UCH-1 (cell line): ENCODE data around the genes SLC22A2 and LPA.

GRCh38 chr6:159978460-159979164 lies 9.7 kb downstream of the IGF2R start:
- RRBS, result no CpG with 5 or more reads among the region's 10 CpGs

GRCh38 chr6:160075463-160076143 lies 46.0 kb upstream of the SLC22A1 start:
- RRBS, result 67% methylated on average over 2 of the region's 16 CpGs

DNA sequence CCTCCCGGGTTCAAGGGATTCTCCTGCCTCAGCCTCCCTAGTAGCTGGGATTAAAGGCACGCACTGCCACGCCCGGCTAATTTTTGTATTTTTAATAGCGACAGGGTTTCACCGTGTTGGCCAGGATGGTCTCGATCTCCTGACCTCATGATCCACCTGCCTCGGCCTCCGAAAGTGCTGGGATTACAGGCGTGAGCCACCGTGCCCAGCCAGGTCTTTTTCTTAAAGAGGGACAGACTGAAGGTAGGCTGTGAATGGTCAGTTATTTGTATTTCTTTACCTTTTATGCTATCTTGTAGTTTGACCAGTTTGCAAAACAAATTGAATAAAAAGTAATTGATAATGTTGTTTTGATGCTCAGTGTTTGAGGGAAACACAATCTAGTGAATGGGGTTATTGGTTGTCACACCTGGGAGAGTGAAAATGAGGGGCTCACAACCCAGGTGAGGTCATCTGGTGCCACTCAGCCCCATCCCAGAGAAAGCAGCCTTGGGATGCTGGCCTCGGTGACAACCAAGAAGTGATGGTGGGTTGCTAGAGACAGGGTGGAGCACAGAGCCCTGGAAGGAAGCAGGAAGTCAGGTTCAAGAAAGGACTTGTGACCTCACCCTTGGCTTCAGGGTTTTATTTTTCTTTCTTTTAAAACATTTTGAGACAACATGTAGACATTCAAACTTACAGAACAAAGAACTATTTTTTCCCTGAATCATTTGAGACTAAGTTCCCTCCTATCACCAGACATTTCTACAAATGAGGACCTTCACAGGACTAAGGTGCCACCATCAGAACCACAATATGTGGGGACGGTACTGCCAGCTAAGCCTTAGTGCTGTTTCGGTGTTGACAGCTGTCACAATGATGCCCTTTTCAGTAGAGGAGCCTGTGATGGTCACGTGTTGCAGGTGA lies 12.6 kb upstream of the SLC22A1 start:
- RRBS, result no CpG with 5 or more reads among the region's 15 CpGs

GRCh38 chr6:160258707-160259248 lies at the start of gene SLC22A2:
Gene SLC22A2 (minus strand): TSS chr6:160258821.
- RRBS, result no CpG with 5 or more reads among the region's 20 CpGs

DNA sequence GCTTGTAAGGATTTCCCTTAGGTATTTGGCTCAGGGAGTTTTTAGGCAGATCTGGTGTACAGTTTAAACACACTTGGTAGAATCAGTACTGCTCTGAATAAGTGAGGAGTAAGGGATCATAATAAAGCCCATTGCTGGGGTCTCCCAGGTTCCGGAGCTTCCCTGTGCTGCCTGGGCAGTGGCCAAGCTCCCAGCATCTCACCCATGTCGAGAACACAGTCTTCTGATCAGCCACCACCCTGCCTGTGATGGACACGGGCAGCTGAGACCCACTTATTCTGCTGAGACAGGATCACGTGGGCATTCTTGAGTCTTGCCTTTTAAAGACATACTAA lies 42.6 kb upstream of the SLC22A2 start:
- RRBS, result no CpG with 5 or more reads among the region's 4 CpGs

DNA sequence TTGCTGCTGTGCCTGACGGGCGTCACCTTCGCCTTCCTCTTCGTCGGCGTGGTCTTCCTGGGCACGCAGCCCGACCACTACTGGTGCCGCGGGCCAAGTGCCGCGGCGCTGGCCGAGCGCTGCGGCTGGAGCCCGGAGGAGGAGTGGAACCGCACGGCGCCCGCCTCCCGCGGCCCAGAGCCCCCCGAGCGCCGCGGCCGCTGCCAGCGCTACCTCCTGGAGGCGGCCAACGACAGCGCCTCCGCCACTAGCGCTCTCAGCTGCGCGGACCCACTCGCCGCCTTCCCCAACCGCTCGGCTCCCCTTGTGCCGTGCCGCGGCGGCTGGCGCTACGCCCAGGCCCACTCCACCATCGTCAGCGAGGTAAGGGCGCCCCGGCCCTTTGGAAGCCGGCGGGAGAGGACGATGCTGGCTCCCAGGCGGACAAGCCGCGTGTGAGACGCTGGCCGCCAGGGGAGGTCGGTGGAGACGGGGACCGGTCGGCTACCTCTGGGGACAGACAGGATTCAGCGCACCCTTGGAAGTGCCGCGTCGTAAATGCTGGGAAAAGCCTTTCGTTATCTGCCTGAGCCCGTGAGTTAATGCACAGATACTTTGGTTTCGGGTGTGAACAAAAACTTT lies 418 bp downstream of the SLC22A3 start:
- RRBS, result 15% methylated on average over 8 of the region's 69 CpGs

GRCh38 chr6:160428855-160429354 lies 80.7 kb downstream of the SLC22A3 start:
- RRBS, result no CpG with 5 or more reads among the region's 6 CpGs

DNA sequence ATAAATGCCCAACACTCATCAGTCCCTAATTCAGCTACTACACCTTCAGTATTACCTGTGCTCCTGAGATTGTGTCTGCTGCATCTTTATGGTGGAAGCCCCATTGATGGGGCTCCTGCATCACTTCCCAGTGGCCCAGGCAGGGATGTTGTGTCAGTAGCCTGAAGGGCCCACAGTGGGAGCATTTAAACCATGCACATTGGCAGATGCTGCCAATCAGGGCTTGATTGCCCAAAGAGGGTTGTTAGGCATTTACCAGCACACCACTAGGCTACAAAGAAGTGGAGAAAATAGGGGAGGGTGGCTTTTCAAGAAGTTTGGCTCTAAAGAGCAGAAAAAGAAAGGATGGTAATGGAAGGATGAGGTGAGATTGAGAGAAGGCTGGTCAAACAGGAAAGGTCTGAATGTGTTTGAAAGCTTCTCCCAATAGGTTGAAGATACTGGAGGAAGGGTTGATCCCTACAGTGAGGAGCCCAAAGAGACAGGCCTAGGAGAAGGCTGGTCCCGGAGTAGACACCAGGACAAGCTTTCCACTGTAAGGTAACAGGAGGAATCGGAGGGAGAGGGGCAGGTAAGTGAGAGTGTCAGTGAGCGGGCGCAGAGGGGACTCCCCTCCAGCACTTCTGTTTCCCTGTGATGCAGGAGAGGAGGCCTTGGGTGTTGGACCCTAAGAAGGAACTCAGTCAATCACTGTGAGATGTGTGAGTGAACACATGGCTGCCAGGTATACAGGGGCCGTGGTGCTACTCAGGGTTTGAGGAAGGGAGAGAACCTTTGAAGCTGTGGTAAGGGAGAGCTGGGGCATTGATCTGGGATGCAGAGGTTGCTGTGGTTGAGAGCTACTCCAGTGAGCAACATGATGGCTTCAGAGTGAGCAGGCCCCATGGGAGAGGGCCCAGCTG lies 98.8 kb downstream of the SLC22A3 start:
- RRBS, result no CpG with 5 or more reads among the region's 5 CpGs

- RRBS, result no CpG with 5 or more reads among the region's 1 CpG
Observed at GRCh38 chr6:160664155-160664656, at the start of gene LPA. Gene LPA (minus strand): TSS chr6:160664275.

- RRBS, result 5% methylated on average over 7 of the region's 47 CpGs
Observed at GRCh38 chr6:160678771-160679546, 14.9 kb upstream of the LPA start.

GRCh38 chr6:160738591-160739351 lies 36.7 kb downstream of the PLG start:
- RRBS, result no CpG with 5 or more reads among the region's 6 CpGs

- RRBS, result no CpG with 5 or more reads among the region's 11 CpGs
Observed at GRCh38 chr6:160740631-160741587, 38.9 kb downstream of the PLG start.

- RRBS, result no CpG with 5 or more reads among the region's 5 CpGs
Observed at GRCh38 chr6:160927070-160927406, 64.5 kb upstream of the MAP3K4 start.

DNA sequence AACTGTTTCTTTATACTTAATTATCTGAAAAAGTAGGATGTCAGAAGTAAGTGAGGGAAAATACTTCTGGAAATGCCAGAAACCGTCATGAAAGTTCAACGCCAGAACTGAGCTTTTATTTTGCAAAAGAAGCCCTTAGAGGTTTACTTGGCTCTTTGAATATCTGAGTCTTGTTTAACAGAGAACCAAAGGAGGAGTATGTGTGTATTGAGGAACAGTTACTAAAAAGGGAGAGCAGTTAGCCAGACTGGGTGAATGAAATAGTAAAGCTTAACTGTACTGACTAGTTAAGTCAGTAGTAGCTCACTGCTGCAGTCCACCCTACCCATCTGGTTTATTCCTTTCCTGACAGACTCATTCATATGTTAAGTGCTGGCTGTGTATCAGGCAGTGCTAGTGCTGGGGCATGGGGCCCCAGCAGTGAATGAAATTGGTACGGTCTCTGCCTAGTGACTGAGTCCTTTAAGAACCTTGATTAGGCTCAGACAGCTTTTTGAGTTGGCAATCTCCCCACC lies 20.0 kb downstream of the MAP3K4 start:
- RRBS, result no CpG with 5 or more reads among the region's 3 CpGs

GRCh38 chr6:161076603-161077033 lies 85.0 kb downstream of the MAP3K4 start:
- RRBS, result no CpG with 5 or more reads among the region's 5 CpGs

DNA sequence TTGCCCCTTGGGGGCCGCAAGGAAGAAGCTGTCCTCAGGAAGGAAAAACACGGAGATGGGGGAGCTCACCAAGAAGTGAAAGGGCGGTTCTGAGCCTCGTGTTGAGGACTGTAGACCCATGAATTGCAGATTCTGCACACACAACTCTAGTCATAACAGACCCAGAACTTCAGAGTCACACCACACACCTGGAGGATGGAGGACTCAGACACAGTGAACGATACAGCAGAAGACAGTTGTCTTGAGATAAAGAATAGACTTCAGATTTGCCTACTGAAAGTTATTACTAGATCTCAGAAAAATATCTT lies 88.0 kb downstream of the MAP3K4 start:
- RRBS, result no CpG with 5 or more reads among the region's 5 CpGs

DNA sequence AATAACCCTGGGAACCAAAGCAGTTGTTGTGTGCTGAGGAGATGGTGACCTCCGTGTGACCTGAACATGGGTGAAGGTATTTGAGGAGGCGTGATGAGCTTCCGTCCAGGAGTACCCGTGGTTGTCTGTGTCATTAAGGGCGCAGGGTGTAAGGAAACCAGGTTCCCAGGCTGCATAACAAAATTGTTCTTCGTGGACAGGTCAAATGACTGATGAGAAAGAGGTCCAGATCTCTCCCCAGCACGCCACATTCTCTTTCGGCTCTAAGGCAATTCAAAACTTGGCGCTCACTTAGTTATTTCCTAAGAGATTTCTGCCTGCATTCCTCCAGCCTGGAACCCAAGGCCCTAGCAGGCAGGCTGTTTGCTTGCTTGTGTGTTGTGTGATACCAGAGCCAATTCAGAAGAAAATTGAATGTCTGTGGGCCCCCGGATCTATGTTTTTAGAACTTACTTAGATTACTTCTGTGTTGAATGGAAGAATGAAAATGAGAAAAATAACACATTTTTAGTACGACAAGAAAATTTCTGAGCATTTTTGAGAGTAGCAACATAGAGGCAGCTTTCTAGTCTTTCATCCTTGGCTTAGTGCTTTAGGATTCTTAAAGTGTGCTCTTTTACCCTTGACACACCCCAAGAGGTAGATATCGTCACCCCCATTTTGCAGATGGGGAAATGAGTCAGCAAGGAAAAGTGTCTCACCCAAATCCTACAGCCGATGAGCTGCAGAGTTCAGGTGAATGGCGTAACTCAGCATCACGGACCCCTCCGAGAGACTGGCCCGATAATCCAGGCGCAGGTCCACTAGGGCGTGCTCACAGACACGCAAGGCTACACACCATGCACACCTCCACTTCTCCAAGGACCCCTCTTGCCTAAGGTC lies 139.7 kb downstream of the AGPAT4 start:
- RRBS, result no CpG with 5 or more reads among the region's 20 CpGs

- RRBS, result no CpG with 5 or more reads among the region's 26 CpGs
Observed at GRCh38 chr6:161216108-161217157, 57.4 kb downstream of the AGPAT4 start.

DNA sequence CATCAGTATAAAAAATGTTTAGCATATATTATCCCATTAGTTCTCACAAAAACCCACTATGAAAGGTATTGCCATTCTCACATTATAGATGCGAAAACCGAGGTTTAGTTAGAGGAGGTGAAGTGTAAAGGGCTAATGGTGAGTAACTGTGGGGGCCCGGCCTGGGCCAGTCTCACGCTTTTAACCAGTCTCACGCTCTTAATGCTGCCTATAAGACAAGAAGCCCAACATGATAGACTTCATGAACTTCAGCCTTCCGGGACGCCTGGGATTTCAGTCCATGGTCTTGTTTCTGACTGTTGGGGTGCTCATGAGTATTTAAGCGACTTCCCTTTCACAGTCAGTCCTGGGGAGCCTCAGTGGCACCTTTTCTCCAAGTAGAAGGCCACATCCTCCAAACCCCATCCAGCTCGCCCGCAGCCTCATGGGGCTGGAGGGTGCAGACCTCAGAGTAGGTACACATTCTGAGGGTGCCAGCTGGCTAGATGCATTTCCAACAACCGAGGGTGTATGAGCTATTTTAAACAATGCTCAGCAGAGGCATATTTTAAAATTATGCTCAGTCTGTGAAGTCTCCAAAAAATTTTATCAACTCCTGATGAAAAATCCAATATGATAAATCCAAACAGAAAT lies 31.7 kb downstream of the AGPAT4 start:
- RRBS, result 82% methylated on average over 1 of the region's 11 CpGs

- RRBS, result no CpG with 5 or more reads among the region's 4 CpGs
Observed at GRCh38 chr6:161435657-161436350, 161.9 kb upstream of the AGPAT4 start.